Pulmonary lymph node (tissue), 1 donor: ENCODE data around the gene PYDC2.

- PRO-cap, result no peak
These were observed at the start of gene PYDC2 for GRCh38 chr3:191460723-191461305. PYDC2 (plus strand) TSS chr3:191461163.

DNA sequence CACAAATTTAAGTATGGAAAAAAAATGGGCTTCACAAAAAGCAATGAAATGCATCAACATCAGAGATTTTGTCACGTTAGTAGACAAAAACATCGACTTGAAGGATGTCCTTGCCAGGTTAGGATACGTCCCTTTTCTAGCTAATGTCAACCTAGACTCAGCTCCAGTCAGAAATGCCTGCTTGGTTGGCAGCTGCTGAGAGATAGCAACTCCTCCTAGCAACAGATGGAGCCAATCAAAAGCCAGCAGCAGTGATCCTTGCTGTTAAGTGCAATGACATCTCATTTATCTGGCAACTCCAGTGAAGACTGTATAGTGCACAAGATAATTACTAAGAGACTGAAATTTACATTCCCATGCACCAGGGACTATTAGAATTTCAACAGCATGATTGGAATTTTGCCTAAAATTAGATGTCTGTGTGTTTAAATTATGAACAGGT lies 424.1 kb downstream of the FGF12 start:
- PRO-cap, result no peak

DNA sequence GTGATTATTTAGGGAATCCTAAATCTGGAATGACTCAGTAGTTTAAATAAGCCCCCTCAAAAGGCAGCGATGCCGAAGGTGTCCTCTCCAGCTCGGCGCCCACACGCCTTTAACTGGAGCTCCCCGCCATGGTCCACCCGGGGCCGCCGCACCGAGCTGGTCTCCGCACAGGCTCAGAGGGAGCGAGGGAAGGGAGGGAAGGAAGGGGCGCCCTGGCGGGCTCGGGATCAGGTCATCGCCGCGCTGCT lies 318.2 kb downstream of the FGF12 start:
- PRO-cap, result no peak

DNA sequence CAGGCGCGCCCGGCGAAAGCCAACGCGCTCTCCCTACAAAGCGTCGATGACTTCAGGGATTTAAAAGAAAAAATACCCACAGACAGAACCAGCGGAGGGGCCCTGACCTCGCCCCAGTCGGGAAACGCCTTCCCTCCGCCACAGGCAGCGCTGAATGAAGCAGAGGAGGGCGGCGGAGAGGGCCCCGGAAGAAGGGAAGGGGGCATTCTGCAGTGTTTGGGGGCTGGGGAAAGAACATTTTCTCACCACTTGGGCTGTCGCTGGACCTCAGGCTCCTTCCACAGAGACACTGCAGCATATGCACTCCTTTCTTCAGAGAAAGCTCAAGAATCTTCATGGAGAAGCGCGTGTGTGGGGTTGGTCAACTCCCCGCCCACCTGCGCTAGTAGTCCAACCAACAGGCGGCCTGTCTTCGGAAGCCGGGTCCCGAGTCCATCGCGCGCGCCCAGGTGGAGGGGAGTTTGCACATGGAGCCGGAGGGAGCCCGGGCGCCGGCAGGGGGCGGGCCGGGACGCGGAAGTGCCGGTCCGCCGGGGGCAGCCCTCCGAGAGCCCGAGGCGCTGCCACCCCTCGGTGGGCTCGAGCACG lies 212.8 kb downstream of the FGF12 start:
- PRO-cap, result no peak

- PRO-cap, result no peak
These were observed 76.3 kb downstream of the MB21D2 start for GRCh38 chr3:192841373-192841803.

- PRO-cap, result no peak
These were observed 233.3 kb downstream of the OPA1 start for GRCh38 chr3:193826031-193826970.

- PRO-cap, result no peak
These were observed 259.1 kb downstream of the OPA1 start for GRCh38 chr3:193851971-193852706.

DNA sequence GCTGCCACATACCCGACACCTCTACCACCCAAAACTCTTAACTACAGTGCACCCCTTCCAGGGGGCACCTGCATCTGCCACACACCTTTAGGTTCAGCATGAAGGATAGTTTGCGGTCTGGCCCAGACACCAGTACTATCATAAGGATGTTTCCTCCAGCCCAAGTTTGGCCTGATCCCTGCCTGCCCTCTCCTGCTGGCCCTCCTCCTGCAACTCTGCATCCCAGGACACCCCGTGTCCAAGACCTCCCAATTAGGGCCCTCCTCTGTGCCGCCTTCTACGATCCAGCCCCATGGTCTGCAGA lies 240.8 kb upstream of the HES1 start:
- PRO-cap, result no peak

- PRO-cap, result no peak
These were observed 155.4 kb upstream of the HES1 start for GRCh38 chr3:193980449-193980950.

- PRO-cap, result bidirectional peak, plus-strand start at chr3:194104610, minus-strand start at chr3:194104403
These were observed 31.7 kb upstream of the HES1 start for GRCh38 chr3:194104019-194104883.

- PRO-cap, result no peak
These were observed 6.2 kb upstream of the HES1 start for GRCh38 chr3:194129678-194130308.

GRCh38 chr3:194132394-194133417 lies 3.2 kb upstream of the HES1 start:
- PRO-cap, result no peak

- PRO-cap, result bidirectional peak, plus-strand start at chr3:194134956, minus-strand start at chr3:194135021; bidirectional peak, plus-strand start at chr3:194135192, minus-strand start at chr3:194135106
These were observed 963 bp upstream of the HES1 start for GRCh38 chr3:194134894-194135476.

GRCh38 chr3:194138205-194138590 lies 2.2 kb downstream of the HES1 start:
- PRO-cap, result no peak

DNA sequence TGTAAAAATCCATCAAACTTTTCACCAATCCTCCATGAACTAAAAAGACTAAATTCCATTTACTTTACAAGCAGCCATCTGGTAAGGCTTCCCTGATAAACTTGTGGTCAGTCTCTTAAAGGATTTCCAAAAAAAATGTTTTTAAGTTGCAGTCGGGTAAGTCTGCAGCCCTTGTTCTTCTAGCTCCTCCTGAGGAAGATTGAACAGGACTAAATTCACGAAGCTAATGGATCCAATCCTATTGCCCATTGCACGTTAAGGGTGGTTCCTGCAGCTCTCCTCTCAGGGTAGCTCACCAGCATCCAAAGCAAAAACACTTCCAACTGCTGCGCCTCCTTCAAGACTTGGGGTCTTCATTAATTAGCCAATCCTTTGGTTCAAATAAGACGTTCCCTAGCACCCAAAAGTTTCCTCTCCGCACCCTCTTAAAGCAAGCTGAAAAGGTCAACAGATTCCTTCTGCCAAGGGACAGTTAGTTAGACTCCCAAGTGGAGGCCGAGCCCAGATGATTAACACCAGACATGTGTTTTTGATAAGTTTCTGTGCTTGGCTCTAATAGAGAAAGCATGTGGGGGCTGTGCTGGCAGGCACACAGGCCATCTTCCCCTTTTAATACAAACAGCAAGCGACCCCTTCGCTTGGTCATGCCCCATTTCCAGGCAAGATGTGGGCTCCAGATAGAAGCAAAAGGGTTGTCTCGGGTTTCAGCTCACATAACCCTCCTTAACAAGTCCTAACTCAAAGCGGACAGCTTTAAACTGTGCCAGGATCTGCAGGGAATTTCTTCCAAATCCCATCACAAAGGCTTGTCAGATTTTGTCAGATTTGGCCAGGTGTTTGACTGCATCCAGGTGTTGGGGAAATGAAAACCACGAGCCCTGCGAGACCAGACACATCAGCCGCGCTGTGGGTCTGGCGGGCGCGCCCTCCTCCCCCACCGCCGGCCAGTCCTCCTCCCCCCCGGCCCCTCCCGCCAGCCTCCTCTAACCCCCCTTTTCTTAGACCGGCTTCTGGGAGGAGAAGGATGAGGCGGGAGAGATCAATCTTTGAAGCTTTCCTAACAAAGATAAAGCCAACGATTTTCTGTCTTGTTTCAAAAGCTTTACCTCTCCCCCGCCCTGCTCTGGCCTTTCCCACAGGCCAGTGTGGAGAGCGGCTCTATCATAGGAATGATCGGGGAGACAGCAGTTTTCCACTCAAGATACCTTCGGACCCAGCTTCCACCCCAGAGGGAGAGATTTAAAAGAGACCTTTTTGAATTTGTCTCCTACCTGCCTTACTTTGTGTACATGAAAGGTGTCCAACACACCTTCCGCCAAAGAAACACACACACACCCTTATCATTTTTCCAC lies 3.2 kb downstream of the HES1 start:
- PRO-cap, result no peak

- PRO-cap, result no peak
These were observed 14.3 kb downstream of the HES1 start for GRCh38 chr3:194150132-194150704.

GRCh38 chr3:194205566-194206100 lies 69.7 kb downstream of the HES1 start:
- PRO-cap, result no peak

DNA sequence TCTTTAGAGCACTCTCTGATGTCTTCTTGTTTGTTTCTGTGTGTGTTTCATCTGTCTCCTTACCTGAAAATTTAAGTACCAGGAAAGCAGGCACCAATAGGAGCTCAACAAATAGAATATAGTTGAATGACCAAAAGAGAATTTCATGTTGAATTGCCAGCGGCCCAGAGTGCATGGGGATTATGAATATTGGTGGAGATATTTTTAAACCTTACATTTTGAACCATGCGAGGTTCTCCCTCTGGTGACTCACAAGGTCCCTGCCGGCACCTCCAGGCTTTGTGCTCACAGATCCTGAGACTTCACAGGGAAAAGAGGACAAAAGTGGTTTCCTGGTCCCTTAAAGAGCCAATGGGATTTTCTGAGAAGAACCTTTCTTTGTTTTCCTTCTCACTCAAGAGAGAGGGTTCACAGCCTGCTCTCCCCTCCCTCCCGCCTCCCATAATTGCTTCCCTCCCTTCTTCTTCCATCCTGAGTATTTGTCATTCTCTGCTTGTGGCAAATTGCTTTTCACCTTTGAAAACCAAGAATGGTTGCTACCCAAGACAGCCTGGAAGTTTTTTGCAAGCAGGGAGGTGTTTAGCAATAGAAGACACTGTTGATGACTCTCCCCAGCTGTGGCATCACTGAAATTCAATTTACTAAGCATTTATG lies 76.7 kb downstream of the CPN2 start:
- PRO-cap, result no peak

- PRO-cap, result no peak
These were observed 54.7 kb downstream of the CPN2 start for GRCh38 chr3:194296368-194296861.

- PRO-cap, result no peak
These were observed 44.9 kb downstream of the CPN2 start for GRCh38 chr3:194305984-194306844.